M059J (cell line): ENCODE measurements around a stretch of chr7.

GRCh38 chr7:24603773-24604665 is 30.8 kb downstream of the PALS2 start:
- RAMPAGE, long total RNA: no peak

GRCh38 chr7:24833633-24833832 is 76.3 kb upstream of the GSDME start:
- RAMPAGE, long total RNA: no peak

DNA sequence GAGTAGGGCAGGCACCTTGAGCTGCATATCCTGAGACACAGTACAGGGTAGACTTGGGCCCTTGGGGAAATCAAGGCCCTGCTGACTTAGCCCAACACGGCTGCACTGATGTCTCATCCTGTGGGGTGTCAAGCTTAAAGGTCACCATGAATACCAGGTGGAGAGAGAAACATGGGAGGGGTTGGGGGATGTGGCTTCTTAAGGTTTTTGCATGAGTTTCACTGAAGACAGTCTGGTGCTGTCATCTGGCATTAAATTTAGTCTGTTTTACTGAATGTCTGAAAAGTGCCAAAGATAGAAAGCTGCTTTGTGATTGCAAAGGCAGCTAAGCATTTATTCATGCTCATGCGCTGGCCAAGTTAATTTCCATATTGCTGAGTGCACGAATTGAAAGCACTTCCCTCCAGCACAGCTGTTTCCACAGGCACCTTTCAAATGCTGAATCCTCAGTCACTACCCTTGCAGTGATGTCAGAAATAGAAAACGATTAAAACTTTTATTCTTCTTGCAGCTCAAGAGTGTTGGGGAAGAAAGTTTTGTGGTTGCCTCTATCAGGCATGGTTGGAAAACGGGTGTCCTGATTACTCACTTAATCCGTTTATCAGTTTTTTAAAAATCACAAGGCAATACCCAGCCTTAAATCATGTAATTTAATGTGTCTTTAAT is 102.1 kb downstream of the OSBPL3 start:
- RAMPAGE, long total RNA: no peak

- RAMPAGE, long total RNA: no peak
Observed at GRCh38 chr7:24978708-24979781, 933 bp downstream of the OSBPL3 start.

GRCh38 chr7:25326282-25326802 is 98.1 kb upstream of the NPVF start:
- RAMPAGE, long total RNA: no peak

DNA sequence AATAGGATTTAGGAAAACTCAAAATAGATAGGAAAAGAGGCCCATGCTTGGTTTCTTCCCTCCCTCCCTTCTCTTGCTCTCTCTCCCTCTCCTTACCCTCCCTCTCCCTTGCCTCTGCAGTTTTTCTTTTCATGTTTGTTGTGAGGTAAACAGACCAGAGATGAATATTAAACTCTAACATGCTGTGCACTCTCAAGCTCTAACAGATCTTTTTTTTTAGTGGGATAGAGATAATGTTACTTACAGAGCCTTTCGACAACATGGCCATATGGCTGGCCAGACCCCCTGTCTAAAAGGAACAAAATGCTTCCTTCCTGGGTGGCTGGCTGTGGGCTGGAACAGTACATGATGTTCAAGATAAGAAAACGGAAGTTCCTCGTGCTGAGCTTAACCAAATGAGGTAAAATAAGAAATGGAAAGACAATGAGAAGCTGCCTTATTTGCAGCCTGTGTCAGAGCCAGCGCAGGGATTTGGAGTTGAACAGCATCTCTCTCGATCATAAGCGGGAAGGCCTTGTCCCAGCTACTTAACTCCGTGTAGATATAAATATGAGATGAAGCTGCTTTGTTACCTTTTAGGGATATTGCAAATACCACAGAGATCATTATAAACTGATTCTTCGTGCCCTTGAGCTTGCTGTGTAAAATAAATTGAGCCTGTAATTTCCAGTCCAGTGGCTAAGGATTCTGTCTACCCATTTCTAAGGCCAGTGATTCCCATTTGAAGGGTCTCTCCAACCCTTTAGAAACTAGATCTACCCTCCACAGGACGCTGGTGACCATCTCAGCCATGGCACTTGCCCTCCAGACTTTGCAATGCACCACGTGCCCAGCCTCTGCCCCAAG is 392.0 kb upstream of the NPVF start:
- RAMPAGE, long total RNA: no peak

GRCh38 chr7:25743549-25744588 is 408.1 kb upstream of the NFE2L3 start:
- RAMPAGE, long total RNA: no peak

GRCh38 chr7:25787235-25788023 is 364.6 kb upstream of the NFE2L3 start:
- RAMPAGE, long total RNA: no peak

- RAMPAGE, long total RNA: no peak
Observed at GRCh38 chr7:25840194-25840841, 311.7 kb upstream of the NFE2L3 start.

DNA sequence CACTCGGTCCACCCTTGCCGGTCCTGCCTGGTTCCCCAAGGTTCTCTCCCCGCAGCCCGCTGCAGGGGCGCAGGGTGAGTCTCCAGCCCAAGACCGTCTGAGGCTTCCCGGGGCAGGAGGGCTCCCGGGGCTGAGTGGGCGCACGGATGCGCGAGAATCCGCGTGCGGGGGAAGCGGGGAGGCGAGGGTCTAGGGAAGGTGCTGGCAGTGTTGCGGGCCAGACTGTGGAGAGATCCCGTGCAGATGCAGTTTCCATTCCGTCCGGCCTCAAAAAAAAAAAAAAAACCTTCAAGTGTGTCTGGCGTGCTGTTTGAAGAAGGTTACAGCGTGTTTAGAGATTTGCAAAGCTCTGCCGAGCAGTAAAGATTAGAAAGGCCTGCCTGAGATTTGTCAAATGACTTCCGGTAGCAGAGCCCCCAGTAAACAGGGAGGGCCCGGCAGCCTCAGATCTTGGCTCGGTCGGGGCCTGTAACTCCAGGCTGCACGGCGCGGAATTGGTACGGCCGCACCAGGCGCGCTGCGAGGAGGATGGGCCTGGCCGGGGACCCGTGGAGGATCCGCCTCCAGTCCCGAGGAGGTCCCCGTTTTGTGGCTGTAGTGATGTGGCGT is 293.3 kb upstream of the NFE2L3 start:
- RAMPAGE, long total RNA: no peak

DNA sequence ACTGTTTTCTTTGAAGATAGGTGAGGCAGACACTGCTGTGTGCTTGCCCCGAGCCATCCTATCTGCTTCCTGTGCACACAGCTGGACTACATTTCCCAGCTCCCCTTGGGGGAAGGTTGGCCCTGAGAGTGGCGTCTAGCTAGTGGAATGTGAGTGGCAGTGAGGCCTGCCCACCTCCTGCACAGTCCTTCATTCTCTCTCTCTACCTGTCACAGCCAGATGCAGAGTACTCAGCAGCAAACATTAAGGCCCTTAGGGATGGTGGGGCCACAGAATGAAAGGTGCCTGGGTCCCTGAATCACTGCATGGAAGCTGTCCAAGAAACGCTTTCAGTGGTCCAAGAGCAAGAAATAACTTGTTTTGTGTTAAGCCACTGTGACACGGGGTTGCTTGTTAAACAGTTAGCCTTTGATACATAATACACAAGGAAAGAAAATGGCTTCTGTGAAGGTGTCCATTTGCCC is 257.7 kb upstream of the NFE2L3 start:
- RAMPAGE, long total RNA: no peak

- RAMPAGE, long total RNA: no peak
Observed at GRCh38 chr7:25951791-25952414, 200.1 kb upstream of the NFE2L3 start.

- RAMPAGE, long total RNA: no peak
Observed at GRCh38 chr7:26152550-26153267, 711 bp downstream of the NFE2L3 start.

- RAMPAGE, long total RNA: no peak
Observed at GRCh38 chr7:26185823-26186433, 14.6 kb downstream of the HNRNPA2B1 start.

GRCh38 chr7:26202659-26203163 is 1.2 kb downstream of the CBX3 start:
- RAMPAGE, long total RNA: no peak

DNA sequence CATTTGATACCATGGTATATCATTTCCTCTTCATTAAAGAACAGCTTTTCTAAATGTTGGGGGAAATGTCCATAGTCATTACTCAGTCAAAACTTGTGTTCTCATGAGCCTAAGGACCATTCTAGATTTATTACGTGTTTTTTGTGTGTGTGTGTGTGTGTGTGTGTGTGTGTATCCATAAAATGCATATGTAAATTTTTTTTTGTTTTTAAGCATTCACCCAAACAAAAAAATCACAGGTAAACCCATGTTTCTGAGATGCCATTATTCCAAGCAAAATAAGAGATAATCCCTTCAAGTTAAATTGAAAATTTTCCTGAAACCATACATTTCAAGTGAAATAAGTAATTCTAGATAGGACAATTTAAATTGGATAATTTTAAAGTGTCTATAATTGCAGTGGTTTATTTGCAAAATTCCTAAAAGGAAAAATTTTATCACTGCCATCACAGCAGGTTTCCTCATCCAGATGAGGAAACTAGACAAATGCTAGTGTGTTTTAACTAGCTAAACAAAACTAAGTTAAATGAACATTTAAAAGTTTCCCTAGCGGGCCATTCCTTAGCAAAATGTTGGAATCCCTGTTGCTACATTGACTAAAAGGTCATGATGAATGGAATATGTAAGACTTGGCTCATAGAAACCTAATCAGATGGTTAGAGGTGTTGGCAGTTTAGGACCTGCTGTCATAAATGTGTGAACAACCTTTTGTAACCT is 11.1 kb downstream of the CBX3 start:
- RAMPAGE, long total RNA: no peak

- RAMPAGE, long total RNA: no peak
Observed at GRCh38 chr7:26363295-26363819, 71.7 kb downstream of the SNX10 start.

DNA sequence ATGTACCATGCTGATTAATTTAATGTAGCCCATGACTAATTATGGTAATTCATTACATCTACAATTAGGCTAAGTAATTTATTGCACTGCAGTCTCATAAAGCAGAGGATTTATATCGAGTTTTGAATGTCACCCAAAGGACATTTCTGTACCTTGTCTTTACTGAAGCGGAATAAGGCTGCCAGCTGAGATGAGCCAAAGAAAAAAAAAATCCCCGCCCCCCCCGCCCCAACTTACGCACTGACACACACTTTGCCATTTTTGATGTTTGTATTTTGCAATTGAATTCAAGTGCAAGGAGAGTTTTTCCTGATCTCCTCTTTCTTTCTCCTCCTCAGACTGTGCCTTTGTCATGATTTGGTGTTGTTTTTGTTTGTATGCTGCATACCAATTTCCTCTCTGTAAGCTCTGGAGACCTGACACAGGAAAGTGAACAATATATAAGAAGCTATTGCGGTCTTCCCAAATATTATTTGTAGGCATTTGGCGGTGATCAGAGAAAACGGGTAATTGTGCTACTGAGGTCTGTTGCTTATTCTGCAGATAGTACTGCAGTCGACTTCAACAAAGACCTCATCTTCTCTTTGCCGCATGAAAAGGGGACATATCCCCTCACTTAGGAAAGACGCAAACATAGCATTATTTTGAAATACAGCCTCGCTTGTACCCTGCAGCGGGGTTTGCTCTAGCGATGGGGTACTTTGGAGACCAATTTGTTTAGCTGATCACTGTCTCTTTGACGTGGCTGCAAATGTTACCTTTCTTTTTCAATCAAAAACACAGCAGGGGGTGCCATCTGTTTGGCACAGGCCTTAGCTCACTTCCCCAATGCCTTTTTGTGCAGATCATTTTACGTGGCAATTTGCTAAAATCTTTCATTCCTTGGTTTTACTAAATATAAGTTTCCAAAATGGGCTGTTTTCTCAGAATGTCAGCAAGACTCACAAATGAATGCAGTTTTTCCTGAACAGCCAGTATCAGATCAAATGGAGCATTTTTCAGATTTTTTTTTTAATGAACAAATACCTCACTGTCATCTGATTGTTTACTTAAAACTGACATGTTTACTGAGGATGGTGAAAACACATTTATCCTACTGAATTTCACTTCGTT is 206.5 kb downstream of the SKAP2 start:
- RAMPAGE, long total RNA: no peak

- RAMPAGE, long total RNA: no peak
Observed at GRCh38 chr7:27112016-27112715, 9.7 kb upstream of the HOXA2 start.

DNA sequence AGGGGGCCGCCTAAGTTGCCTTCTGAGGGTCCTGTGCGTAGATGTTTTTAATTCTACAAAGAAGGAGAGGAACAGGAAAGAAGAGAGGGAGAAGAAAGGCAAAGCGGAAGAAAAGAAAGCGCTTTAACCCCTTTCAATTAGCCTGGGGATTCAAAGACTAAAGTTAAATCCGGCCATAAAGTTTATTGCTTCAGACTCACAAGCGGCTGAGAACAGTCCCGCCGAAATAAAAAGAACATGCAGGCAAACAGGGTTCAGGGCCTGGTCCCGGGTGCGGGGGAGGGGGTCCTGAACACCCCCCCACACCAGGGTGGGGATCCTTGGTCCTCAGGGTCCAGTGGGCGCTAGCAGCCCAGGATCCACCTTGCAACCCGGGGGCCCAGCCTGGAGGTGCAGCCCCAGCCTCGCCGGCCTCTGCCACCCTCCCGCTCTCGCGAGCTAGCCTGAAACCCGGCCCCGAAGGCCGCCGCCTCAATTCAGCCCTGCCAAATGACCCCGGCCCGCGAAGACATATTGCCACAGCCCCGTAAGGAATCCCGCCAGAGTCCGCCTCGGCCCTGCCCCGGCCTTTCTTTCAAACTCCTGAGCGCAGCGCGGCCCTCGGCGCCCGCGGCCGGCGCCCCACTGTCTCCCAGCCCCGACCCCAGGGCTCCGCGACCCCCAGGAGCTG is 4.3 kb downstream of the HOXA5 start:
- RAMPAGE, long total RNA: no peak